ENCODE measurements around a stretch of chr16.

- PRO-cap, result no peak
Measured at GRCh38 chr16:78277287-78277861, 177.9 kb downstream of the WWOX start.

DNA sequence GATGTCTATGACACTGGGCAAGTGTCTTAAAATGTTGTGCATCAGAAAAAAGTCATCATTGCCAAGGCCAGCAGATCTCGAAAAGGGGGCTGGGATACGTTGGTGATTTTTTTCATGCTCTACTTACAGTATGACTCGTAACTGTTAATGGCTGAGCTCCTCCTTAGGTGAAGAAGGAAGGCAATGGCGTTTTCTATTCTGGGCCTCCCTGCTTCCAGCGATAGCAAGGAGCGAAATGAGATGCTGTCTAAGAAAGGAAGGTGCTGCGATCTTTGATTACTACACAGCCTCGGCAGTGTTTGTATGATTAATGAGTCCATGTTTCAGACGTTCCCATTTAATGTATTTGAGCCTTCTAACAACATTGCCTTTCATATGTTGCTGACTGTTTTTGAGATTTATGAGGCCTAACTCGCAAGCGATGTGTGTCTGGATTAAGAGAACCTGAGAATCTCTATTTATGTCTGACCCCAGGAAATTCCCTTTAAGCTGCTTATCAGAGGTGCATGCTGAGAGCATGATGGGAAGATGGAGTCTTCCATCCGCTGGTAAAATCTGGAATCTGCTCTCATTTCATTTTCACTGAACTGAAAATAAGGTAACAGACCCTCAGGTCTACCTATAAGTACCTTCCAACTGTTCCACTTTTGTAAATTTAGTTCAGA is 403.4 kb downstream of the WWOX start:
- PRO-cap, result no peak

GRCh38 chr16:78609283-78610299 is 510.1 kb downstream of the WWOX start:
- PRO-cap, result no peak

DNA sequence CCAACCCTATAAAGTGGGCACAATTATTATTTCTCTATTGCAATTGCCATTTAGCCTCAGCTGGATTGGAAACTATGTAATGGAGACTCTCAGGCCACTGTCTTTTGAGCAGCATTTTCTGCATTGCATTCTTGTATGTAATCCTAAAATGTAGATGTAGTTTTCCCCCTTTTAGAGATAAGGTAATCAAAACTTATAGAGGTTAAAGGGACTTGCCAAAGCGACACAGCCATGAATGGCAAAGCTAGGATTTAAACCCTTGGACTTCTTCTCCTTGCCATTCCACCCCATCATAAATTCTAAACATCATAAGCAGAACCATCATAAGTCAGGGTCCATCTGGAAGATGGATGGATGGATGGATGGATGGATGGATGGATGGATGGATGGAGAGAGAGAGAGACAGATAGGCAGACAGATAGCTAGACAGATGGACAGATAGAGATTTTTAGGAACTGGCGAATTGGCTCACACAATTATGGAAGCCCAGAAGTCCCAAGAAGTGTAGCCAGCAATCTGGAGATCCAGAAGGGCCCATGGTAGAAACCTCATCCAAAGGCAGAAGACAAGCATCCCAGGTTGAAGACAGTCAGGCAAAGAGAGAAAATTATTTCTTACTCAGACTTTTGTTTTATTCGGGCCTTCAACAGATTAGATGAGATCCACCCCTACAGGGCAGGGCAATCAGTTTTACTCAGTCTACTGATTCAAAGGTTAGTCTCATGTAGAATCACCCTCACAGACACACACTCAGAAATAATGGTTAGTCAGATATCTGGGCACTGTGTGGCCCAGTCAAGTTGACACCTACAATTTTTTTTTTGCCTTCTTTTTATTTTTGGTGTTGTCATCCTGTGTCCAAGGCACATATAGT is 729.5 kb downstream of the WWOX start:
- PRO-cap, result no peak

DNA sequence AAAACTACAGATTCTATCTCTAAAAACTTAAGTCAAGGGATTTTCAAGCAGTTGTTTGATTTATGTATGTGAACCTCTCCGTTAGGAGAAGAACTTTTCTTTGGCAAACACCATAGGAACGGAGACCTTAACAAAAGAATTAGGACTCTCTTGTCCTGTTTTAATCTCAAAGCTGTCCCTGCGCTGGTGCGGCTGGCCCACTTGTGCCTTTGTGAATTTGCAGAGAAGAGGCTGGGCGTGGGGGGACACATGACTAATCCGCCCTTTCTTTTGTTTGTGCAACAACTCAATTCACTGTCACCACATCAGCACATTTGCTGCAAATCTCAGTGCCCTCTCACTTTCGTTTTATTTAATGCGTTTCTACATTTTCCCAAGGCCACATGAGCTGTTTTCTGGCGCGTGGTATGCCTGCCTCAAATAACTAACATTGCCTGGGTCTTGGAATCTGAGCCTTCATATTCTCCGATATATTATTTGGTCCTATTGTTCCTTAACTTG is 642.9 kb downstream of the MAF start:
- PRO-cap, result no peak

- PRO-cap, result no peak
Measured at GRCh38 chr16:79229144-79229691, 371.3 kb downstream of the MAF start.

DNA sequence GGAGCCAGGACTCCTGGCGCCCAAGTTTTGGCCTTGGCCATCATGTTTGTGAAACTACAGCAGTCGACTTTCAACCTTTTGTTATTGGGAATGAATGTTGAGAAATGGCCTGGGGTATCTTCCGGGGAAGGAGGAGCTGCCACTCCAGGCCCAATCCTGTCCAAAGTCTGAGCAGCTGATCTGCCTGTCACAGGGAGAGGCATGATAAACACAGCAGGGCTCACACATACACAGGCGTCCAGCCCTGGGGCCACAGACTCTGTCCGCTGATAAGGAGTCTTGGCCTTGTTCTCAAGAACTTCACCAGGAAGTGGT is 199.8 kb downstream of the MAF start:
- PRO-cap, result no peak

DNA sequence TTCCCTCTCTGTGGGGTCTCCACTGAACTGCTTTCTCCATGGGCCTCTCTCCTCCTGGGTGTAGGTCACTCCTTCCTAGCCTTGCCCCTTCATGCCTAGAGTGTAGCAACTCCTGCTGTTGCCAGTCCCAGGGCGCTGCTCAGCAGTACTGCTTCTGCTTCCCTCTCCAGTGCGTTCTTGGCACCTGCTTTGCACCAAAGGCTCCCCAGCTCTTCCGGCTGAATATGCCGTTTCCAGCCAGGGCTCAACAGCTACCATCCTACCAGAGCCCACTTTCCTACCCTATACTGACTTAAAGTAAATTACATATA is 92.2 kb downstream of the MAF start:
- PRO-cap, result no peak

DNA sequence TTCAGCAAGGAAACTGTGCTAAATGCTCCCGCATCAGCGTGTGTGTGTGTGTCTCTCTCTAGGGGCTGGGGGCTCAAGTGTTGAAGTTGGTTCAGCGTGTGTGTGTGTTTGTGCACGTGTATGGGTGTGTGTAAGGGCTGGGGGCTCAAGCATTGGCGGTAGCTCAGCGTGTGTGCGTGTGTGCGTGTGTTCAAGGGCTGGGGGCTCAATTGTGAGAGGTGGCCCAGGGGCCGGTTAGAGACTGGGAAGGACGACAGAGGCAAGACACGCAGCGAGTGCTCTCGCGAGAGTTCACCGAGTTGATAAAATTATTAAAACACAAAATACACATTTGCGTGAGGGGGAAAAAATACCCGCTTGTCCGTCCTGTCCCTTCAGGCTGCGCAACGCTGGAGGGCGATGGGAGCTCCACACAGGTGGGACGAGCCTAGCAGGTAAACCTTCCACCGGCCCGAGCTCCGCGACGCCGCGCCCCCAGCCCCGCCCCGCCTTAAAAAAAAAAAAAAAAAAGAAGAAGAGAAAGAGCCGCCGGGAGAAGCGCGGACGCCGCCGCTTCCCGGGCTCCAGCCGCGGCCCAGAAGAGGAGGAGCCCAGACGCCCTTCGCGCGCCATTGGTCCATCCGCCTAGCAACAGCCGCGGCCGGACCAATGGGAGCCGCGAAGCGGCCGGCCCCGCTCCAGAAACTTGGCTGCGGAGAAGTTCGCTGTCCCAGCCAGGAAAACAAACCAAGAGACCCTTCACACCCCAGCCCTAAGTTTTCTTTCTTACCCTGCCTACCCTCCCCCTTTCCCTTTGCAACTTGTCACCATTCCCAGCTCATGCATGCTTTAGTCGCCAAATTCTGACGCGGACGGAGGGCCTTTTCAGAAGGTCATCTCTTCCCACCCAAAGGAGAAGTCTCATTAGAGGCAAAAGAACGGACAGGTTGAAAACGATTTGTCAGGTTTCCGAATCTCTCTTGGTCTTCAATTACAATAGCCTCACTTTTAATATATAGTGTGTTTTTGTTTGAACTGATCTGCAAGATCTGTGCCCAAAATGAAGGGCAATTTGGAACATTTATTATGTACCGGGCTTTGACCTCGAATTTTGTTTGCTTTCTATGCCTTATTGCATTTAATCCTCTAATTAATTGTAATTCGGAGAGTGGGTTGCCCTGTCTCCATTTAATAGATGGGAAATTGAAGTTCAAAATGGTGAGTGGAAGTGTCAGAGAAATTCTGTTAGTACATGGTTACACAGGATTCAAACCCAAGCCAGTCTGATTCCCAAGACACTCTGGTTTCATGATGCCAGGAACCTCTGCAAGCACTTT is 170.0 kb upstream of the MAF start:
- PRO-cap, result bidirectional peak, plus-strand start at position 237 of the sequence, minus-strand start at position 213 of the sequence; bidirectional peak, plus-strand start at position 328 of the sequence, minus-strand start at position 266 of the sequence; bidirectional peak, plus-strand start at position 698 of the sequence, minus-strand start at position 470 of the sequence

- PRO-cap, result no peak
Measured at GRCh38 chr16:80056528-80056727, 455.9 kb upstream of the MAF start.

DNA sequence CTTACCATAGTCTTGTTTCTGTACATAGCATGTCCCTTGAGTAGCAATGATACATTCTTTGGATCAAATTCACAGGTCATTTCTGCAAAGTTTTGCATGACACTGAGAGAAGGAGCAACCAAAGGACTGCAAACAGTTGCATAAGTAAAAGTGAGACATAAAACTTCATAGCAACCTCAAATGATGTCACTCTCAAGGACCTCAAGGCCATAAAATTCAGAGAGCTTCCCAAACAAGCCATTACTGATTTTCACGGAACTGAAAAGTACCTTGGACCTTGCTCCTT is 275.2 kb upstream of the DYNLRB2 start:
- PRO-cap, result no peak

- PRO-cap, result no peak
Measured at GRCh38 chr16:80507705-80508242, 33.0 kb upstream of the DYNLRB2 start.

DNA sequence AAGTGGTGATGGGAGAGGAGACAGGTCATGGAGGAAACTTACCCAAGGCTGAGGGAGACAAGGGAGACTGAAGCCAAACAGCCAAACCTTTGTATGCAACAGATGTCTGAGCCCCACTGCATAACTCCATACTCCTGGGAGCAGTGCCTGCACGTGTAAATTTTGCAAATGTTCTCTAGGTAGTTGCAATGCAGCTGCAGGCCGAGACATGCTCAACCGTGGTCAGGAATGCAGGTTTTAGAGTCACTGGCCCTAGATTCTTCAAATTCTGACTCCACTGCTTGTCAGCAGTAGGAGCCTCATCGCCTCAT is 11.4 kb downstream of the DYNLRB2 start:
- PRO-cap, result no peak

GRCh38 chr16:80837843-80838322 is 33.5 kb upstream of the CDYL2 start:
- PRO-cap, result no peak

DNA sequence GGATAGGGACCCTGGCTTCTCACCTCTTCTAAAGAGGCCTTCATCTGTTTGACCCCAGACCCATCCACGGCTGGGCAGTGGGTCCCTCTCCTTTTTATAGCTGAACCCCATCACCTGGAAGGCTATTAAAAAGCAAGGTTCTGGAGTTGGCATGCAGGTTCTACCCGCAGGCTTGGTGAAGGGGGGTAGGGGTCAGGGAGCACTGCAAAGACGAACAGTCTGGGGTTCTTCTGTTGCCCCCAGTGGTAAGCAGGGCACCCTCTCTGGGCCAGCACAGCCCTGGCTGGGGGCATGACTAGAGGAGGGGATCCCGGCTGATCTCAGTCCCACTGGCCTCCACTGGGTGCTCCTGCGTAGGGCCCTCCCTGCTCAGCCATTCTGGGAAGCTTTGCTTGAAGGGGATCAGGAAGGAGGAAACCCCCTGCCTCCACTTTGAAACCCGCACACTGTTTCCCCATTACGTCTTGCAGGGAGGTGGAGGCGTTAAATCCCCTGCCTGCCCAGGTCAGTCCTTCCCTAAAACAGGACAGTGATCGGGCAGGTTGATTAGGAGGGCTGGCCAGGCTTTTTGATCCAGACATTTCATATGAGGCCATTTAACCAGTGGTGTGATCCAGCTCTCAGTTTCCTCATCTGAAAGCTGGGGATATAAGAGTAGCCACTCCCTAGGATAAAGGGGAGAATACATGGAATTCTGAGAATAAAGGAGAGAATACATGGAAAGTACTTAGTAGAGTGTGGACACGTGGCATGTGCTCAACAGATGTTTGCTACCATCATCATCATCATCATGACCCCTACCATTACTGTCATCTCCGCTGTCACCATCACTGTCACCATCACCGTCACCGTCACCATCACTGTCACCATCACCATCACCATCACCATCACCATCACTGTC is 13.8 kb downstream of the CMIP start:
- PRO-cap, result no peak

GRCh38 chr16:81478676-81479372 is 34.2 kb downstream of the CMIP start:
- PRO-cap, result unidirectional peak, minus-strand start at chr16:81479030

DNA sequence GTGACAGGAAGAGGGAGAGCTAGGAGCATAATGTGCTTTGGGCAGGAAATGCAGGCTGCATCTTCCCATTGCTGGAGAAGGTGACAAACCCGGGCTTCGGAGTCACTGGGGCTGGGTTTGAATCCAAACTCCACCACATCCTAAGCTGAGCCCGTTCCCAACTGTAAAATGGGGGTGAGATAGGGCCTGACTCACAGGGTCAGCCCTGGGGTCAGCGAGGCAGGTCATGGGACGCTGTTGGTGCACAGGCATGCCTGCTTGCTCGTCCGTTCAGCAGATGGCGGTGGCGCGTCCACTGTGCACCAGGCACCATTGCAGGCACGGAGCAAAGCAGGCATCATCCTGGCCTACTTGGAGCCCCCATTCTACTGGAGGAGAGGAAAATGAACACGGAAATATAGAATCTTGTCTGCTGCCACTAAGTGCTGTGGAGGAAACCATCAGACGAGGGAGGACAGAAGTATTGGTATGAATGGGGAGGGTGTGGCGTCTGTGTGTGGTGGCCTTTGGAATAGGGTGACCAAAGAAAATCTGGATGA is 38.1 kb downstream of the CMIP start:
- PRO-cap, result no peak

DNA sequence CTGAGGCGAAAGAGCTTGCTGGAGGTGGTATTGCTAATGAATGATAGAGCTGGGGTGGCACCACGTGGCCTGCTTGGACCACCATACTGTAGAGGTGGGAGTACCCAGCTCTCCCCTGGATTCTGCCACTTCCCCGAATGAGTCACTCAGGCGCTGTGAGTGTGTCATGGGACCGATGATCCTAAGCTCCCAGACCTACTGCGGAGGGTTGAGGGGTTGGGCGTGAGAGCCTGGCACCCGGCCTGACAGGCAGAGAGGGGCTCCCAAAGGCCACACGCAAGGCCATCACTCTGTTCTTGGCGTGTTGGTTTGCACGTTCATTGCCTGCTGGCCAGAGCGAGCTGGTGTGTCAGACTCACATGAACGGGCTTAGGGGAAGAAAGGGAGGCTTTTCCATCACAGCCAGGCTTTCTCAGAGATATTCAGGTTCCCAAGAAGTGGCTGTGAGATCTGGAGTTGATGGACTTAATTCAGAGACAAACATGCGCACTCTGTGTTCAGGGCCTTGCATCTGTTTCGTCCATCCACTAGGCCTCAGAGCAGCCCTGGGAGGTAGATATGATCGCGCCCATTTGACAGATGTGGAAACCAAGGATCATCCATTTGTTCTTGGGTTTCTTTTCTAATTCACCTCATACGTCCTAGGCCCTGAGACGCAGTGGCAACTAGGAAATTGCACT is 41.3 kb downstream of the CMIP start:
- PRO-cap, result no peak

- PRO-cap, result no peak
Measured at GRCh38 chr16:81495135-81495626, 50.6 kb downstream of the CMIP start.

- PRO-cap, result no peak
Measured at GRCh38 chr16:81521976-81522874, 77.6 kb downstream of the CMIP start.